Cardiac atrium fibroblast (primary cell): ENCODE results near the genes EDN3 and FAM217B.

GRCh38 chr20:58615039-58615458 is 36.0 kb upstream of the STX16 start:
- RAMPAGE, long total RNA, result no peak

- RAMPAGE, long total RNA, result no peak
These were observed 16.4 kb upstream of the STX16 start for GRCh38 chr20:58634451-58635410.

DNA sequence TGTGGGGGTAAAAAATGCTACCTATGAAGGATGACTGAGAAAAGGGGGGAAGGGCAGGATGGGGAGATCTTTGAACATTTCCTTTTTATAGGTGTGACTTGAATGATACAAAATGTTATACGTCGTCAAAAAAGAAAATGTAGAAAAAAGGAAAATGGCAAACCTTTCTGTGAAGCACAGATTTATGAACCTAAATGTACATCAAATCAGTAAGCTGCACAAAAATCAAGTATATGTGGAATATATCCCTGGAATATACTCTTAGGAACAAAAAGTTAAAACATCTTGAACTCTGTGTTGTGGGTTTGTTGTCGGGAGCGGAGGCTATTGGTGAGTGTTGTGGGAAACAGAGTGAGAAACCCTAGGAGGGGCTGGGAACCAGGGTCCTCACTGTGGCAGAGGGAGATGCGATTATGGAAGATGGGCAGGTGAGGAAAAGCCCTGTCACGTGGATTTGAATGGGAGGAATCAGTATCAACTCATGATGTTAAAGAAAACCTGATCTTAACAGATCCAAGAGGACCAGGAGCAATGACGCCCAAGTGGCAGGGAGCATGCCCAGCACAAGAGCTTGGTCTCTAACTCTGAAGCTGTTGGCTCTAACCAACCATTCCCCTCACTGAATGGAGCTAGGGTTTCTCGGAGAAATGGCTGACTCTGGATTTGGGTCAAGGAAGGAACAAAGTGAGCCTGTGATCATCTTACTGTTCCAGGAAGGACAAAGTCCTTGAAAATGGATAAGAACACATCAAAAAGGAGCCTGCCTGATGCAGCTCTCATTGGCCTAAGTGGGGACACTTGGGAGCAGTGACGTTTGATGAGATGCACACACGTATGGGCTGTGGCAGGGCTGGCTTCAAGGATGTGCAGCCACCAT is 7.0 kb upstream of the NPEPL1 start:
- RAMPAGE, long total RNA, result no peak

GRCh38 chr20:58785347-58785643 is 92.7 kb downstream of the NPEPL1 start:
- RAMPAGE, long total RNA, result no peak

- RAMPAGE, long total RNA, result no peak
These were observed 1.7 kb downstream of the GNAS start for GRCh38 chr20:58892890-58893340.

GRCh38 chr20:58894556-58895294 is 3.5 kb downstream of the GNAS start:
- RAMPAGE, long total RNA, result no peak

DNA sequence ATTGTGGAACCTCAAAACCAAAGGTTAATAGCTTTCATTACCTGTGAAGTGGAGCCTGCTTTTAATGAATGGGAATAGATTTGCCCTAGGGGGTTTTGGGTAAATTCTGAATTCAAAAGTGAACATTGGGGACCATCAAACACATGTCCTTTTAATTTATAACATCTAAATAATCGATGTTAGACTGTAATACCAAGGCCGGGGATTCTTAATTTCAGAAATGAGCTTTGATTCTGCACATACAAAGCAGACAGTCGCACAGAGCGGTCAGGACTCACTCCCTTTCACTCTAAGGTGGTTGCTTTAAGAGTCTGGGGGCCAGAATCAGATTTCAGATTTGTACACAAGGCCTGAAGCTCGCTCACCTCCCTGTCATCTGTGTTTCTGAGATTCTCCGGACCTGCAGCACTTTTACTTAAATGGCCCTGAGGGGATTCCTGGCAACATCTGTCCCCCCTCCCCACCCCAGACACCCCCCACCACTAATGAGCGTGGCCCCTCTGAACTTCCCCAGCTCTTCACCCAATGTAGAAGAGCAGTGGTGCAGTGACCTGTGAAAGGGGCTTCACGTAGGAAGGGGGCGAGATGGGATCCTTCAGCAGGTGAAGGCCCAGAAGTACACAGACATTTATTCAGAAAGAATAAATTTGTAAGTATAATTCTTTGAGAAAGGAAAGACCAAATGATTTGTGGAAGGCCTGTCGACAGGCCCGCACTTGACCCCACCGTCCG is 10.0 kb downstream of the GNAS start:
- RAMPAGE, long total RNA, result no peak

DNA sequence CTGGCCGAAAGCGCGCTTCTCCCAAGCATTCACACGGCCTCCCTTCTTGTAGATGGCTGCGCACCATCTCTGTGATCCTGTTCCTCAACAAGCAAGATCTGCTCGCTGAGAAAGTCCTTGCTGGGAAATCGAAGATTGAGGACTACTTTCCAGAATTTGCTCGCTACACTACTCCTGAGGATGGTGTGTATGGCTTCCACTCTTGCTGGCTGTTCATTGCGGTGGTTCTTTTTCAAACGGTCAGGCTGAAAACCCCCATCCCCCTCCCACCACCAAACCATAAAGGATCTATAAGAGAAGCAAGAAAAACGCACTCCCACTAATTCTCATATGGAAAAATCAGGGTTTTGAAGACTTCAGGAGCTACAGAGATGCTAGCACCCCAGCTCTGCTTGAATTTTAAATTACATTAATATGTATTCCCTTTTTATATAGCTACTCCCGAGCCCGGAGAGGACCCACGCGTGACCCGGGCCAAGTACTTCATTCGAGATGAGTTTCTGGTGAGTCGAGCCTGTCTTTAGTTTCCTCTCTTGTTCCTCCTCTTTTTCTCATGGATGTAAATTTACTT is 18.8 kb downstream of the GNAS start:
- RAMPAGE, long total RNA, result no peak

GRCh38 chr20:59007656-59008634 is 891 bp upstream of the CTSZ start:
- RAMPAGE, long total RNA, result no peak

DNA sequence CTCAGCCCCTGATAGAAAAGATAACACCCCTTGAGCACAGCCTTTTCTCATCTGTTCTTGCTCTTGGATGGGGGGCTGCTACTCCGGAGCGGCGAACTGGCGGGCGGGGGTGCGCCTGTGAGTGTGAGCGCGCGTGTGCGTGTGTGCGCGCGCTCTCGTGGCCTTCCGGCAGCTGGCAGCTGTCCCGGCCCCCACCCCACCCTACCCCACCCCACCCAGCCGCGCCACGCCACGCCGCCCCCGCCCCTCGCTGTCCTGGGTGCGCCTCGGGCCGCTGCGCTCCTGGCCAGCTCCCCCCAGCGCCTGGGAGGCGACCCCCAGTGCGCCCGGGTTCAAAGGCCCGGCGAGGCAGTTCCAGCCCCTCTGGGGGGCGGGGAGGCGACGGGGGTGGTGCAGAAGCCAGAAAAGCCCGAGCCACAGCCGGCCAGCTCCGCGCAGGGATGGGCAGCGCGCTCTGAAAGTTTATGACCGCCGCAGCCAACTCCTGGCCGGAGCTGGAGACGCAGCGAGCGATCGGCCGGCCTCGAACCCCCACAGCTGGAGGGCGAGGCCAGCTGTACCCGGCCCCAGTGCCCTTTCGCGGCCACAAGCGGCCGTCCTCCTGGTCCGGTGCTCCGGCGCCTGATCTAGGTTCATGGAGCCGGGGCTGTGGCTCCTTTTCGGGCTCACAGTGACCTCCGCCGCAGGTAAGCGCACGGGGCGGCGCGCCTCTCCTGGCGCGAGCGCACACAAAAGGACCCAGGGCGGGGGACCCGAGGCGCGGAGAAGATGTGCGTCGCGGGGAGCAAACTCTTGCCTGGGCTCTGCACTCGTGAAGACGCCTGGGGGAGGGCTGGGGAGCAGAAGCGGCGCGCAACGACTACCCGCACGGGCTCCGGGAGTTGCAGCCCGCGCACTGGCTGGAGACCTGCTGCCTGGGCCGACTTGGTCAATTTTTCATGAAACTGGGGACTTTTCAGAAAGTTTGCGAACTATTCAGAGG is at the start of gene EDN3:
Gene EDN3 (plus strand): TSS at position 433 of the 982 bp plus-strand sequence.
- RAMPAGE, long total RNA, result no peak

GRCh38 chr20:59316833-59317393 is 16.5 kb downstream of the EDN3 start:
- RAMPAGE, long total RNA, result no peak

DNA sequence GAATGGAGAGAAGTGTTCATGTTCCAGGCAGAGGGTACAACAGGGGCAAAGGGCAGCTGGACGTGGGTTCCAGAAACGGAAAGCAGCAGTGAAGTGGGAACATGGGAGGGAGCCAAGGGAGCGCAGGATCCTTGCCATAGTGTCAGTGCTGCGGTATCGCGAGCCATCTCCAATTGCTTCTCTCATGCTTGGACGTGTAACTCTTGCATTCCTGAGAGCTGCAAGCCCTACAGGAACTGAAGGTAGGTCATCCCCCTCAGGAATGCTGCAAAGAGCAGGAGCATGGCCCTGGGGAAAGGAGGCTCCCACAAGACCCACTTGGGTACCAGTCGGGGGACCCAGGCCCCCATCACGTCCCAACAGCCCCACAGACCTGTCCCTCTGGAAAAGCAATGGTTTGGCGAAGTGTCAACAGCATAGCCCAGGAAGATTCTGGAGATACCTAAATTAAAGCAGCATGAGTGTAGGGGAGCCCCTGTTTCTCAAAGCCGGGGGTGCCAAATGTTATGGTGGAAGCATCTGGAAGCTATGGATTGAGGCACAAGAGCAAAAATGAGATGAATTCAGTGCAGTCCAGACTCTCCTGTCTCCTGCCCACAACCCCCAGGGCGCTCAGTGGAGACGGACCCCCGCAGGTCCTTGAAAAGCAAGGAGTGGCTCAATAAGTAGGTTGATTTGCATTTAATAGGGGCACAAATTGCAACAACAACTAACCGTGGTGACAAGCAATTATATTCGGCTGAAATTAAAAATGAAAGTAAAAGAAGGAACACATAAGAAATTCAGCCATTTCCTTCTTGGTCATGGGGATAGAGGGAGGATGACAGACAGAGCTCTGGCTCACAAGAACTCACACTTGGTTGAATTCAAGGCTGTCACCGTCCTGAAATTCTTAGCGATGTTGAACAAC is 128.6 kb downstream of the EDN3 start:
- RAMPAGE, long total RNA, result no peak

DNA sequence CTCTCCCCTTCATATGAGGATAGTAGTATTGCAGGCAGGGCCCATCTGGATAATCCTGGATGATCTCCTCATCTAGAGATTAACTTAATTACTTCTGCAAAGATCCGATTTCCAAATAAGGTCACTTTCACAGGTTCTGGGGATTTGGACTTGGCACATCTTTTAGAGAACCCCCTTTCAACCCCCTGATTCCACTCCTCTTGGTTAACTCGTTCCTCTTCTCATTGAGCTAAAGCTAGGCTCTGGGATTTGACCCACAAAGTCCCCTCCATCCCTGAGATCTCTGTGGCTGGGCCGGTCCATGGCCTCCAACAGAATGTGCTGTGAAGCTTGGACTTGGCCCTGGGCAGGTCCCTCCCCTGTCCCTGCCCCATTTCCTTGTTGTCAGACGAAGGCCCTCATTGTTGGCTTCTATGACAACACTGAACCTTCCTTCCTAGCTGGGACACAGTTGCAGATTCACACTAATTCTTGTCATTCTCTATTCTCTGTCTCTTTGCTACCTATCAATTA is 156.2 kb downstream of the SYCP2 start:
- RAMPAGE, long total RNA, result no peak

DNA sequence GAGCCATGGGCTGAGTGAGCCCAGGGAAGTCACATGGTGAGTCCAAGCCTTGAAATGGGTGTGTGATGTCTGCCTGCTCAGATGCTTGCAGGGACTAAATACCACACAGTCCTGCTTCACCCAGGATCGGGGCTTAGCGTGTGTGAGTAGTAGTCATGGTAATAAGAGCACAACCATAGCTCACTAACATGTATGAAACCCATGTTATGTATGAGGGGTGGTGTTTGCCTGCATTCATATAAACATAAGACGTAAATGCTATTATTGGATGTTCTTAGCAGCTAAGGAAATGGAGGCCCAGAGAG is 112.6 kb downstream of the SYCP2 start:
- RAMPAGE, long total RNA, result no peak

GRCh38 chr20:59823573-59823899 is 109.9 kb downstream of the SYCP2 start:
- RAMPAGE, long total RNA, result no peak

GRCh38 chr20:59891668-59891867 is 41.9 kb downstream of the SYCP2 start:
- RAMPAGE, long total RNA, result no peak

- RAMPAGE, long total RNA, result no peak
These were observed 2.0 kb downstream of the PPP1R3D start for GRCh38 chr20:59938093-59938583.

DNA sequence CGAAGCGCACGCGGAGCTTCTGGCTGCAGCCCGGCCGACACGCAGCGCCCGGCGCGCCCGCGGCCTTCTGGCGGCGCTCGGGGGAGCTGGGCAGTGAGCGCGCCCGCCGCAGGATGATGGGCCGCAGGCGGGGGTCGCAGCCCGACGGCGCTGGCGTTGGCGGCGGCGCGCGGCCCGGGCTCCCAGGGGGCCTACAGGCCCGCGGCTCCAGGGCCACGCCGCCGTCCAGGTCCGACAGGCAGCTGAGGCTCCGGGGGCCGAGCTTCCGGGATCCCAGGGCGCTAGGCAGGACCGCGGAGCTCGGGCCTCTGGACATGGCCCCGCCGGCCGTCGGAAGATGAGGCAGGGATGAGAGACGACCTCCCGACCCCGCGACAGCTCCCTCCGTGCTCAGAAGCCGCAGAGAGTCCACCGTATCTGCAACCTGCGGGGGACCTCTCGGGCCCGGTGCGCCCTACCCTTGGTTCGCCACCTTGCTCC is 449 bp downstream of the PPP1R3D start:
- RAMPAGE, long total RNA, result no peak

DNA sequence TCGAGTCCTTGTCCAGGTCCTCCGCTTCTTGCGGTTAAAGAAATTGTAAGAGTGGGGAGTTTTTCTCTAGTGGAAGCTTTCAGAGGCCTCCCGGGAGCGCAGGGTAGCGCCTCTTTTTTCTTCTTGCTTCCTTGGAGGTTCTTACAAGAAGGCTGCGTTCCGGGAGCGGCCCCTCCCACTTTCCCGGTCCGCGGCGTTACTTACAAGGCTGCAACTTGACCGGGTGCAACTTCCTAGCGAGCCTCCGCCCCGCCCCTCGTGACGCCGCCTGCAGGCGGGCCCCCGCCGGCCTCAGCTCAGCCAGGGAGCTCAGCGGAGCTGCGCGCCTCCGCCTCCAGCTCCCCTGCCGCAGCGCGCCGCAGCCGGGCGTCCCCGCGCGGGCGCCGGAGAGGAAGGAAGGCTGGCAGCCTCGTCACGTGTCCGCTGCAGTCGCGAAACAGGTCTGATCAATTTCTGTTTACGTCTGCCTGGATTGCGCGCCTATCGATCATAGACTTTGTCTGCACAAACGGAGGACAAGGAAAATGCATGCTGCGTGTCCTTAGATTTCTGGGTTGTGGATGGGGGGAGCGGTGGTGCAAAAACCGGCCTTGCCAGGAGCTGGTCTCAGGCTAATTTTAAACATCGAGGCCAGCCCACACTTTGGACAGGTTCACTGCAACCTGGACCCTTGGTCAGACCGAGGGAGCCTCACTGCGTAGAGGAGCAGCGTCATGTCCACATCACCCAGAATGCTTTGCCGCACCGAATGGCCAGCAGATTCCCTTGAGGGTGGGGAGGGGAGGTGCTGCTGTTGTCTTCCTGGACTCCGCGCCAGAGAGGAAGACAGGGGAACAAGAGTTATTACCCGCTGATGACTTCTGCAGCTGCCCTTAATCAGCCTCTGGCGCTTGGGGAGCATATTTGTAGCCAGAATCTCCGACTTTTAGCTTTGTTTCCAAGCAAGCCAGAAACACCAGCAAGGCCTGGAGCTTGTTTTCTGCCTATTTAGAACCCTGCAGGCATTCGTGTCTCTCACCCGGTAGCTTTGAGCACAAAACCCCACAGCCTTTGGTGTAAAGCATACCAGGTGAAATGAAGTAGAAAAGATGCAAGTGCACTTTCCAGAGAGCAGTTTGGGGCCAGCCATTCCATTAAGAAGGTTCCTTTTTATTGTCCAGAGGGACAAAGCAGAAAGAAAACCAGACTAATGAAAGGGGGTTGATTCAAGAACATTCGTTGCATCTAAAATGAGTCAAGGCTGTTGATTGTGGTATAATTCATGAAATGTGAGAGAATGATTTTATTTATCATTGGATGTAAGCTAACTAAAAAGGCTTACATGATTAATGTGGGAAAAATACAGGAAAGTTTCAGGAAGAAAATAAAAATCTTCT is at the start of gene FAM217B:
Gene FAM217B (plus strand): TSS at position 294 of the 1,376 bp plus-strand sequence.
- RAMPAGE, long total RNA, result start-site peak on the plus strand centred at position 366 of the sequence, 41 bp wide, 20 and 17 reads in 2 replicates

- RAMPAGE, long total RNA, result no peak
These were observed 19.0 kb downstream of the CDH26 start for GRCh38 chr20:59977306-59977612.